ENCODE measurements around a stretch of chr10.

- RRBS, 2 experiments = no CpG with 5 or more reads among the region's 5 CpGs
Observed at GRCh38 chr10:17257718-17258053, 29.6 kb downstream of the VIM start.

DNA sequence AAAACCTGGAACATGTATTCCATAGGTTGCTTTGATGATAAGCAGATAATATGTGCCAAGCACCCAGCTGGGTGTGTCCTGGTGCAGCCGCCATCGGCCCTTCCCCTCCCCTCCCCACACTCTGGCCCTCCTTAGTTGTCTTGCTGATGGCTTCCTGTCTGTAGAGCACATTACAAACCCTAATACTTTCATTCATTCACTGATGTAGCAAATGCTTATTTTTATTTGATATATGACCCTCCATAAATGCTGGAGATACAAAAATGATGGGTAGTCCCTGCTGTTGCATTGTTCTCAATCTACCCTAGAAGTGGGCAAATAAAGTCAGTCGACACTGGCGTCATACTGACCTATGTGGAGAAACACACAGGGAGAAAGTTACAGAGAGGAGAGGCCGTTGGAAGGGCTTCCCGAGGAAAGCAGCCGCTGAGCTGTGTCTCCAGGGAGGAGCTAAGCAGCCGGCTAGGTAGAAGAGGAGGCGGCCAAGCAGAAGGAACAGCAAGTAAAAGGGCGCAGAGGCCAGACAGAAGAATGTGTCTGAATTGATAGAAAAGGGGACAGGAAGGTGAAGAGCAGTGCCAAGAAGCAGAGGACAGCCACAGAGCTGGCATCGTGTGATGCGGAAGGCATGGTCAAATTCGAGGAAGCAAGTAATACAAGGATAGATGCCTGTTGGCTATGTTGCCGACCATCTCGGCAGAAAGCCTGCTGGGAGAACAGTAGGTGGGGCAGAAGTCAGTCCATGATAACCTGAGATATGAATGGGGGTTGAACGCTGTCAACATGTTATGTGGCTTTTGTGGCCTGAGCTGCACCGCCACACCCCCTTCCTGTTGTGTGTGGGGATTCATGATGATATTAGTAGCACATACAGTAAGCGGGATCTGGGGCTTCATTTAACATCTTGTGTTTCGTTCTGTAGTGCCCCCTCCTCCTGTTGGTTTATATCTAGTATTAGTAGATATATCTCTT is 25.9 kb downstream of the ST8SIA6 start:
- RRBS, 2 experiments = no CpG with 5 or more reads among the region's 19 CpGs

DNA sequence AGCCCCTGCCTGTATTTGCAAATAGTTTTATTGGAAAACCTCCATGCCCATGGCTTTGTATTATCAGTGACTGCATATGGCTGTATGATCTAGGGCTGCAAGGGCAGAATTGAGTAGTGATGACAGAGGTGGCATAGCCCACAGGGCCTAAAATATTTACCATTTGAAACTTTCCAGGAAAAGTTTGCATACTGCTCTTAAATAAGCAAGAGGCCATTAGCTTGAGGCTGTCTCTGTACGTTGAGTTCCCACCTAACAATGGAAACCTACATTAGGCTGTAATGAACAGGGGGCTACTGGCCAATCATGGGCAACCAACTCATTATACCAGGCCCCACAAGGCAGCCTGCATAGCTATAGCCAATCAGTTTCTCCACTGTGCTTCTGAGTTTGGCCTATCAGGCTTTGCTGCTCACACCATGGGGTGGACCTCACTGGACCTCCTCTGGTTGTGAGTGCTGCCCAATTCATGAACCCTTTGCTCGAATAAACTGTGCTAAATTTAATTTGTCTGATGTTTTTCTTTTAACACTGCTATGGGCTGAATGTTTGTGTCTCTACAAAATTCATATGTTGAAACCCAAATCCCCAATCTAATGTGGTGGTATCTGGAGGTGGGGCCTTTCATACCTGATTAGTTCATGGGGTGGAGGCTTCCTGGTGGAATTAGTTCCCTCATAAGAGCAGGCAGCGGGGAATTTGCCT is 752 bp upstream of the ST8SIA6 start:
- RRBS, 2 experiments = no CpG with 5 or more reads among the region's 3 CpGs

DNA sequence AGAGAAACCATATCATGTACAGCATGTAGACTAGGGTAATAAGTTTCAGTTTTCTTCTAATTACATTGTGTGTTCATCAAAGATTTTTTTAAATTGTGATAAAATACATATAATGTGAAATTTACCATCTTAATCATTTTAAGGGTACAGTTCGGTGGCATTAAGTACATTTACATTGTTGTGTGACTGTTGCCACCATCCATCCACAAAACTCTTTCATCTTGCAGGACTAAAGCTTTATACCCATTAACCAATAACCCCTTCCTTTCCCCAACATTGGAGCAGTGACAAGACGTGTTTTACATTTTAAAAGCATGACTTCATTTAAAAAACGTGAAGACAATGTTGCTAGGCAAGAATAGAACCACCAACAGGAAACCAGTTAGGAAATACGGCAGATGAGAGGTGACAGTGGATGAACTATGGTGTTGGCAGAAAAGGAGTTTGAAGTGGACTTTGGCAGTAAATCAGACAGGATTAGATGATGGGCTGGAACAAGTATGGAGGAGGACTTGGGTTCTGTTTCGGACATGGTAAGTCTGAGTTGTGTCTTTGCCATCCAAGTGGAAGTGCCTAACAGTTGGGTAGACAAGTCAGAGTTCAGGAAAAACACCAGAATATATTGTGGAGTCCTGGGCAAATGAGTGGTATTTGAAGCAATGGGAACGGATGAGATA is 16.9 kb downstream of the TMEM236 start:
- RRBS, 2 experiments = no CpG with 5 or more reads among the region's 6 CpGs

GRCh38 chr10:18162658-18163025 is 22.4 kb downstream of the CACNB2 start:
- RRBS, 2 experiments = no CpG with 5 or more reads among the region's 5 CpGs

GRCh38 chr10:18393490-18393886 is 253.3 kb downstream of the CACNB2 start:
- RRBS, 2 experiments = no CpG with 5 or more reads among the region's 4 CpGs

DNA sequence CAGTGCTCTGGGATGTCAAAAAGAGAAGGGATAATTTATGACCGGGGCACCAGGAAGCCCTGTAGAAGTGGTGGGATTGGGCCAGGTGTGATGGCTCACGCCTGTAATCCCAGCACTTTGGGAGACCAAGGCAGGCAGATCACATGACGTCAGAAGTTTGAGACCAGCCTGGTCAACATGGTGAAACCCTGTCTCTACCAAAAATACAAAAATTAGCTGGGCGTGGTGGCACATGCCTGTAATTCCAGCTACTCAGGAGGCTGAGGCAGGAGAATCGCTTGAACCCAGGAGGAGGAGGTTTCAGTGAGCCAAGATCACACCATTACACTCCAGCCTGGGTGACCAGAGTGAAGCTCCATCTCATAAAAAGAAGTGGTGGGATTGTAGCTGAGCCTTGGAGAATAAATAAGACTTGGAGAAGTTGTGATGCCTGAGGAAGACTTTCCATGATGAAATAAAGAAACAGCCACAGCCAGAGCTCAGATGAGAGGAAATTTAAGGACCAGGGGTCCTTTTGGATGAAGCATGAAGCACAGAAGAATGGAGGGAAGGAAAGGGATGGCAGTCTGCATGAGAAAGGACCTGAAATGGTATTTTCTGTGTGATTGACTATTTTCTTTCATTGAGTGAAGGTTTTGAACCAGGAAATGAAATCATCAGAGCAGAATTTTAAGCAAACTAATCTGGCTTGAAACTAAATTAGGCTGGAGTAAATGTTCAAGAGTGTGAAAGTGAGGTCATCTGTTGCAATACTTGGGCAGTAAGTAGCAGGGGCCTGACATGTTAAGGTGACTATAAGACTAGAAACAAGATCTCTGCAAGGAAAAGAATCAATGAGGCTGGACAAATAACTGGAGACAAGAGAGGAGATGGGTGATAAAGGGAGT is 205.5 kb downstream of the NSUN6 start:
- RRBS, 2 experiments = no CpG with 5 or more reads among the region's 5 CpGs

- RRBS, 2 experiments = no CpG with 5 or more reads among the region's 5 CpGs
Observed at GRCh38 chr10:19826565-19827399, 10.6 kb downstream of the PLXDC2 start.

DNA sequence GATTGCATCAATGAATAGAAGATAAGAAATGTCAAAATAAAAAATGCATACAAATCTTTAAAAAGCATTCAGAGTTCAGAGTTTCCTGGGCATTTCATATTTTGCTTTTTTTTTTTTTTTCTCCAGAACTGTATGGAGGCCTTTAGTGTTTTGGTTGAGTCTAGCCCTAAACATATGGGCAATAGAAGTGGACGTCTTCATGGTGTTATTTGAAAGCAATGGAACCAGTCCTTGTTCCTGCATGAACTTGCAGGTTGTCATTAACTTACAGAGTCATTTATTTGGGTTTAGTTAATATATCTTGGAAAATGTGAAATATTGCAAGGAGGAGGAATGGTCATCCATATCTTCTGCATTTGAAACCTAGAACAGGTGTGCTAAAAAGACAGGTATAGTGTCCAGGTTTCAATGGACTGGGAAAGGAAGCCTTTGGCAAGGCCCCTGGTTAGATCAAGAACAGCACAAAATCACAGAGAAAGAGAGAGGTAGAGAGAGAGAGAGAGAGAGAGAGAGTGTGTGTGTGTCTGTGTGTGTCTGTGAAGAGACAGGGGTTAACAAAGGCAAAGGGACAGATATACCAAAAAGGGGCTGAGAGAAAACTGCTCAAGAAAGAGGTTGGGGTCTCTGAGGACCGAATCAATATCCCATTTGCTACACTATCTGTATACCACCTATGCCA is 17.8 kb downstream of the PLXDC2 start:
- RRBS, 2 experiments = no CpG with 5 or more reads among the region's 2 CpGs

DNA sequence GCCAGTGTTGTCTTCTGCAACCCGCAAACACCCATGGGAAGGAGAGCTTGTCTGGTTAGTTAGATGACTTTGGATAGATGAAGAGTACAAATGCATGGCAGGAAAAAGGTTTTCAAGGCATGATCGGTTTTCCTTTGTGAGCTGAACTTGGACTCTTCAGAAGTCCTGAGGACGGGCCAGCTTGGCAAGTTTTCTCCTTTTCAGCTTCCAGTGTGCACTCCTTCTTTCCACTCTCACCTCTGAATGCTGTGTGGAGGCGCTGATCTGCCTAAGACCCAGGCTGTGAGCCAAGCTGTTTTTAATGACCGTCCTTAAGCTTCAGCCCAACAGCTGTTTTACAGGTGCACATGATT is 114.8 kb downstream of the PLXDC2 start:
- RRBS, 2 experiments = no CpG with 5 or more reads among the region's 5 CpGs

- RRBS, 2 experiments = no CpG with 5 or more reads among the region's 13 CpGs
Observed at GRCh38 chr10:20120701-20121613, 304.7 kb downstream of the PLXDC2 start.

DNA sequence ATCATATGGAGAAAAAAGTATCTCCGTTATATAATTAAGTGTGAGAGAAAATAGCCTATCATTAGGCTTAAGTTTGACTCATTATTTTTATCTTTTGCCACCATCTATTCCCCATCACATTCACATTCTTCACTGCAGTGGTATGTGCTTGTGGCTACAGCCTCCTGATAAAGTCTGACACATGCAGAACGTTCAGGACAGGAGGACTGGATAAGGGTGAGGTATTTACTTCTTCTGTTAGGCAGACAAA is 5.8 kb downstream of the NEBL start:
- RRBS, 2 experiments = no CpG with 5 or more reads among the region's 2 CpGs

DNA sequence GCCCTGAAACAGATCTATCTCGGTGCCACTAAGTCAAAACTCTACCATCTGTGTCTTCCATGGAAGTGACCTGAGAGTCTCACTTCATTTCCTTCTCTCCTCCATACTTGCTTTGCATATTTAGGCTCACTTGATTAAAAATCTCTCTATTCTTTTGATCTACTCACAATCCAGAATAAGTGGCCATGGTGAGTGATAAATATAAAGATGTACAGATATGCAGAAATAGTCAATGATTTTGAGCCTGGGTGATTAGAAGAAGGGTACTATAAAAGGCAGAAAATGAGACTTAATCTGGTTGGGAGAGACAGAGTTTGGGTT is 225.2 kb upstream of the NEBL start:
- RRBS, 2 experiments = no CpG with 5 or more reads among the region's 1 CpG

- RRBS, 2 experiments = no CpG with 5 or more reads among the region's 2 CpGs
Observed at GRCh38 chr10:21211464-21211774, 314.1 kb downstream of the SKIDA1 start.

GRCh38 chr10:21293517-21294154 is 231.8 kb downstream of the SKIDA1 start:
- RRBS, 2 experiments = no CpG with 5 or more reads among the region's 7 CpGs

DNA sequence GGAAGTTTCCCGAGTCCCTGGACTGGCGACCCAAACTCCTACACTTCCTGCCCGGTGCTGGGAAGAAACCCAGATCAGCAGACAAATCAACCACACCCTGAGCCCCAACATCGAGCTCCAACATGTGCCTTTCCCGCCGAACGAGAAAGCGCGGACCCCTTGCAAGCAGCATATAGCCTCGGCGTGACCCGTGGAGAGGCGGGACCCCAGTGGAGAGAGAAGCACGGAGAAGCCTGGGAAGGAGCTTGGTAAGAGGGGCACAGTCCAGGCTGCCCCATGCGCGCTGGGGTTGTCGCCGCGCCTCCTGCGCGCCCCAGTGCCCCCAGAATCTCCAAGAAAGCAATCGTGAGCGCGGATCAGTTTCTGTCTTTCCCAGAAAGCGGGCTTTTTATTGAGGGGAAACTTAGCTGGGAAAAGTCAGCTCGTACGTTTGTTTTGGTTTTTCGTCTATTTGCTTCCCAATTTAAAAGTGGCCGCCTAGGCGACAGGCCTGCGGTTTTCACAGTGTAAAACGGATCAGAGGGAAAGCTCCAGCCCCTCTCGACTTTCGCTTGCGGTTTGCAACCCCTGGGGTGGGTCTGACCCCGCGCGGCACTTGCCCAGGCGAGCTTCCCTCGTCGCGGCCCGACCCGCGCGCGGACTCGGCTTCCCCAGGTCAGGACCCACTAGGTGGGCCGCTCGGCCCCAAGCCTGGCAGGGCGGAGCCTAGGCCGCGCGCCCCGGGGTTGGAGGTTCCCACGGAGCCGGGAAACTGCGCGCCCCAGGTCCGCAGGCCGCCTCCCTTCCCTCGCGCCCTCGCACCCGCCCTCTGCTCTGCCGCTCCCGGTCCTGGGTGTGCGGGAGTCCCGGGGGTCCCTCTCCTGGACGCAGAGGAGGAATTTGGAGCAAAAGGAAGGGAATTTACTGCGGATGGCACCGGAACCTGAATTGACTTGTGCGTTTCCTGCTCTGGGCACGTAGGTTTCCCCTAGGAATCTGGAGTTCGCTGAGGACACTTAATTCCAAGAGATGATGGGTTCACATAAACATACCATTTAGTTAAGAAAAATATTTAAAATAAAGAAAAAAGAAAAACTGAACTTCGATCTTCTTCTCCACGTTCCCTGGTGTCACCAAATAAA is 31.0 kb downstream of the SKIDA1 start:
- RRBS, 2 experiments = 64 to 70% methylated on average over 14 of the region's 77 CpGs

GRCh38 chr10:21496267-21497127 is 29.0 kb downstream of the SKIDA1 start:
- RRBS, 2 experiments = 2% methylated on average over 27 to 28 of the region's 78 CpGs

- RRBS, 2 experiments = 20% methylated on average over 3 of the region's 18 CpGs; no CpG with 5 or more reads in 1 of the 2 experiments
Observed at GRCh38 chr10:21517587-21518030, 7.9 kb downstream of the SKIDA1 start.

GRCh38 chr10:21652180-21652922 is 118.3 kb downstream of the MLLT10 start:
- RRBS, 2 experiments = no CpG with 5 or more reads among the region's 3 CpGs

- RRBS, 2 experiments = no CpG with 5 or more reads among the region's 1 CpG
Observed at GRCh38 chr10:21919678-21920379, 83.7 kb downstream of the DNAJC1 start.

Data from LNCaP clone FGC (cell line).